HL-60 (cell line): Measurements from ENCODE around the genes TBC1D1 and PTTG2.

- RRBS = no CpG with 5 or more reads among the region's 3 CpGs
These were observed 50.9 kb downstream of the DTHD1 start for GRCh38 chr4:36332211-36332857.

- RRBS = no CpG with 5 or more reads among the region's 1 CpG
These were observed 9.8 kb downstream of the C4orf19 start for GRCh38 chr4:37463484-37463894.

DNA sequence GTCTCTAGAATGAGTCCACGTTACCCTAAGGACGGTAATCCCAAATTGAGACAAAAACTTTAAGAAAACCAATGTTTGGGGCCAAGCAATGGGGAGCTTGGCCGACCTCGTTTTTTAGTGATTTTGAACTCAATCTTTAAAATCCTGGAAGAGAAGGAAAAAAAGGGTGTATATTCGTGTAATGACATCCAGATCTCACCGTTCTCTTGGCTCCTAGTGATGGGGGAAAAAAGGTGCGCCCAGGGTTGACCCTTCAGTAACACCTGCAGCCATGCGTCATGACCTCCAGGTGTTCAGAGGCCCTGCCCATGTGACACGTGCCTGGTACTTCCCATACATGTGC is 90.4 kb downstream of the RELL1 start:
- RRBS = no CpG with 5 or more reads among the region's 9 CpGs

GRCh38 chr4:37669486-37669985 is 16.6 kb downstream of the RELL1 start:
- RRBS = no CpG with 5 or more reads among the region's 10 CpGs

DNA sequence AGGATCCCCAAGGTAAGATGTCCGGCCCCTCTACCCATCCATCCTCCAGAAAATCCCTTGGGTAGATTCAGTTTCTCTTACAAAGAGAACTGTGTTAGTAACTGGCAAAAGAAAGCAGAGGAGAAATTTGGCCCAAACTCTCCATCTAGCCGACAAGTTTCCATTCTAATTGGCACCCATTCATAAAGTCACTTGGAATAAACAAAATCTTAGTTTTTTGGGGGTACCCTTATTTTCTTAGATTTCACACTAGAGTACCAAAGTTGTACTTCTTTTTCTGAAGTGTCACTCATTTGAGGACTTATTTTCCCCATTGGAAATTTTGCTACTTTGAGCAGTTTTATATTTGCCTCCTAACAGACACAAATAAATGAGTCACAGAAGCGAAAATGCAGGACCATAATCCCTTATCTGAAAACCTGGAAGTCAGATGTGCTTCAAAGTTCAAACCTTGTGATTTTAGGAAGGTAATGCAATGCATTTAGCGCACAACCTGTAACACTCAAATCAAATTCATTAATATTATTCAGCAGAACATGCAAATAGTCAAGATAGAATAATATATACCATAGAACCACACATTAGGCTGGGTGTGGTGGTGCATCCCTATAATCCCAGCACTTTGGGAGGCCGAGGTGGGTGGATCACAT is 7.0 kb downstream of the RELL1 start:
- RRBS = 92% methylated on average over 1 of the region's 5 CpGs

GRCh38 chr4:37890399-37891249 is at the start of gene TBC1D1:
TBC1D1 (plus strand) TSS chr4:37891084.
- RRBS = 3% methylated on average over 7 of the region's 74 CpGs

GRCh38 chr4:37892973-37893426 is 2.1 kb downstream of the TBC1D1 start:
- RRBS = no CpG with 5 or more reads among the region's 3 CpGs

DNA sequence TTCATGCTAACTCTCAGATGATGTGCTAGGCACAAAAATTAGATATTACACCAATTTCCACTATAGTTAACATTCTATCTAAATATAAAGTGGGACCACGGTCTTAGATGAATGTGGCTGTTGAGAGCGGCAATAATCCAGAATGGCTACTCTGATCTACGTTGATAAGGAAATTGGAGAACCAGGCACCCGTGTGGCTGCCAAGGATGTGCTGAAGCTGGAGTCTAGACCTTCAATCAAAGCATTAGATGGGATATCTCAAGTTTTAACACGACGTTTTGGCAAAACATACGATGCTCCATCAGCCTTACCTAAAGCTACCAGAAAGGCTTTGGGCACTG is at the start of gene PTTG2:
Gene PTTG2 (plus strand): TSS at position 106 of the 341 bp plus-strand sequence.
- RRBS = no CpG with 5 or more reads among the region's 7 CpGs

- RRBS = no CpG with 5 or more reads among the region's 5 CpGs
These were observed 13.2 kb downstream of the PTTG2 start for GRCh38 chr4:37973282-37973824.

DNA sequence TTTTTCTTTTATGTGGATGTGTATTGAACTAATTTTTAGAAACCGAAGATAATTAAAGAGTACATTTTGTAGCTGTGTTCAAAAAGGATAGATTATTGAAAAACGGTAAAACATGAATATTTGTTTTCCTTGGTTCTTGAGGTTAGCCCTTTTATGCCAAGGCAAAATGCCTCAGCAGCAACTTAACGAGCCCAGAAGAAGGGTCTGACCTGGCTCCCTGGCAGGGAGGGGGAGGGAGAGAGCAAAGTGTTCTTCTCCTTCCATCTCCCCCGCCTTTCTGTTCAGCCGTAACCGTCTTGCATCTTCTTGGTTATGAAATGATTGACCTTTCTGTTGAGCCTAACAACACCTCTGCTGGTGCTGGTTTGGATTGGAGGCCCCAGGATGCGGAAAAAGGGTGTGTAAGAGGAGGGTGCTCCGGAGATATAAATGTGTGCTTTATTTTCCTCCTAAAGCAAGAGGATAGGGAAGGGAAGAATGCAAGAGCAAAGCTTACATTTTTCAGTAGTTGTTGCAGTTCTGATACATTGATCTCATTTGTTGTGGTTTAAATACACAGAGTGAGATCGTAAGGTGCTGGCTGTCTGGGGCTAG is 44.7 kb downstream of the PTTG2 start:
- RRBS = no CpG with 5 or more reads among the region's 9 CpGs

DNA sequence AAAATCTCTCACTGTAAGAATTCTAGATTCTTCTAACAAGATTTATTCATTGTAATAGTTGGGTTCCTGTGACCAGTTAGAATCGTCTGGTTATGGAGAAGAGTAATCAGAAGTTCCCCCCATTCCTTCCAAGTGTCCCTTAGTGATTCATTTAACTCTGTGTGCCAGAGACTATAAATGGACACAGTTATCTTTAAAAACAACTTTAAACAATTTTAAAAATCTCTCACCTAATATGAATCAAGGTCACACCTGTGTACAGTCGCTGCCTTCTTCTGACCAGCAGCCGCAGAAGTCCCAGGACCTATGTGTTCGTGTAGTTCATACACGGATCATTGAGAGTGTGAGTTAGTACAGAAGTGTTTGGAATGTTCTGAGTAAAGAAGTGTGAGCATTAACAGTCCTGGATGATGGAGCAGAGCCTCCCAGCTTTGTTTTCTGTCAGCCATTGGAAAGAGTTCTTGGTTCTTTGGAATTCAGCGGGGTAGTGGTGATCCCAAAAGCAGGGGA is 90.3 kb downstream of the PTTG2 start:
- RRBS = no CpG with 5 or more reads among the region's 6 CpGs

DNA sequence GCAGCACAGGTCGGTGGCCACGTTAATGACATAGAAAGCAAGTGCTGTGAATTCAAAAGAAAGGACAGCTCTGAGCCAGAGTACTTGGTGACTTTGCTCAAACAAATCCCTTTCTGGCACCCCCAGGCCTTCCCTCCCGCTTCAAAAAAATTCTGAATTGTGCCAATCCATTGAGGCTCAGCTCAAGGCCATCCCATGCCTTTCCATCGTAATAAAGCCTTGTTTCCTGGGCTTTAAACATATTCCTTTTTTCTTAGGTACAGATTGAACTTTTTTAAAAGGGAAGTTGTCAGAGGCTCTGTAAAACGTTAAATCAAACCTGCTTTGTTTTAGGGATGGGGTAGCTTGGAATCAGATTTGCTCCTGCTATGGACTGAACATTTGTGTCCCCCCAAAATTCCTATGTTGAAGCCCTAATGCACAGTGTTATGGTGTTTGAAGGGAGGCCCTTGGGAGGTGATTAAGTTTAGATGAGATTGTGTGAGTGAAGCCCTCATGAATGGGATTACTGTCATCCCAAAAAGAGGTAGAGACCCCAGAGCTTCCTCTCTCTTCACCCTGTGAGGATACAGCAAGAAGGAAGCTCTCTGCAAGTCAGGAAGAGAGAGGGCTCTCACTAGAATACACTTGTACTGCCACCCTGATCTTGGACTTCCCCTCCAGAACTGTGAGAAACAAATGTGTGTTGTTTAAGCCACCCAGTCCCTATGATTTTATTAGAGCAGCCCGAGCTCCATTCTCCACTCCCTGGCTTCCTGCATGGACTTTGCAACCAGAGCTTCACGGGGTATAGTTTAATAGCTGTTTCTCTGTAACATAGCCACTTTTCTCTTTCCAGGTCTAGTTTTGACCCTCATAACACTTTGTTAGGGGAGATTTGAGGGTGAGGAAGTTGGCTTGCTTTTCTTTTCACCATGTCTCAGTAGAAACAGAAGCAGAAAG is 118.1 kb downstream of the PTTG2 start:
- RRBS = no CpG with 5 or more reads among the region's 7 CpGs

DNA sequence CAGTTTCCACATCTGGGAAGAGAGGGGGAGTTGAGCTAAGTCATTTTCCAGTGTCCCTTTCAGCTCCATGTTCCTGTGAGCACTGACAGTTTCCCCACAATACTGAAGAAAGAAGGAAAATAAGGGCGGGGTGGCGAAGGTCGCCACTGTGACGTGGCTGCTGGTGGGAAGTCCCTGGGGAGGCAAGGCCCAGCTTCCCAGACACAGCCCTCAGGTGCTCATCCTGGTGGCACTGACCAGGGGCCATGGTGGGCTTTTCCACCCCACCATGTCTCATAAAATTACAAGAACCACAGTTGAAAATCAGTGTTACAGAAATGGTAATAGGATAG is 121.9 kb downstream of the PTTG2 start:
- RRBS = no CpG with 5 or more reads among the region's 4 CpGs

GRCh38 chr4:38179833-38180496 is 219.8 kb downstream of the PTTG2 start:
- RRBS = no CpG with 5 or more reads among the region's 6 CpGs

- RRBS = no CpG with 5 or more reads among the region's 6 CpGs
These were observed 315.0 kb downstream of the PTTG2 start for GRCh38 chr4:38275185-38275703.

- RRBS = no CpG with 5 or more reads among the region's 4 CpGs
These were observed 350.1 kb downstream of the PTTG2 start for GRCh38 chr4:38310345-38310609.

- RRBS = no CpG with 5 or more reads among the region's 6 CpGs
These were observed 340.8 kb upstream of the KLF3 start for GRCh38 chr4:38323100-38323719.

DNA sequence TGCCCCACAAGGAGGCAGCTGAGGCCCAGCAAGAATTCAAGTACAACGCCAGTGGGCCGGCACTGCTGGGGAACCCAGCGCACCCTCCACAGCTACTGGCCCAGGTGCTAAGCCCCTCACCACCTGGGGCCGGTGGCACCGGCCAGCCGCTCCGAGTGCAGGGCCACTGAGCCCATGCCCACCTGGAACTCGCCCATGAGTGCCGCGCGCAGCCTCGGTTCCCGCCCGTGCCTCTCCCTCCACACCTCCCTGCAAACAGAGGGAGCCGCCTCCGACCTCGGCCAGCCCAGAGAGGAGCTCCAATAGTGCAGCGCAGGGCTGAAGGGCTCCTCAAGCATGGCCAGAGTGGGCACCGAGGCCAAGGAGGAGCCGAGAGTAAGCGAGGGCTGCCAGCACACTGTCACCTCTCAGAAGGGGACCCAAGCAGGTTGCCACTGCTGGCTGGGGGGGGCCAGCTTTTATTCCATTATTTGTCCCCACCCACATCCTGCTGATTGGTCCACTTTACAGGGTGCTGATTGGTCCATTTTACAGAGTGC is 338.9 kb upstream of the KLF3 start:
- RRBS = no CpG with 5 or more reads among the region's 21 CpGs

DNA sequence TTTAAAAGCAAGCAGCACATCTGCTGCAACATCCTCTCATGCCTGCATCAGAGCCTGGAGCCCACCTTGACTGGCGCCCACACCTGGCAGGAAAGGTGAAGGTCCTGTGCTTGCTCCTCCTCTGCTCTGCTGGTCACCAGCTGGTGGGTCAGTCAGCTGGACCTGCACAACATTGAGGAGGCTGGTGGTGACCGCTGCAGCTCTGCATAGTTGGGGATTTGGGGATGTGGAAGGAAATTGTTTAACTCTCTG is 214.2 kb upstream of the KLF3 start:
- RRBS = no CpG with 5 or more reads among the region's 2 CpGs